Urinary bladder (tissue), 3 donors: Measurements from ENCODE around the gene SYTL3.

- PRO-cap, result no peak
- RAMPAGE, long total RNA, result no peak
These were observed 994 bp upstream of the TULP4 start for GRCh38 chr6:158311170-158311771.

DNA sequence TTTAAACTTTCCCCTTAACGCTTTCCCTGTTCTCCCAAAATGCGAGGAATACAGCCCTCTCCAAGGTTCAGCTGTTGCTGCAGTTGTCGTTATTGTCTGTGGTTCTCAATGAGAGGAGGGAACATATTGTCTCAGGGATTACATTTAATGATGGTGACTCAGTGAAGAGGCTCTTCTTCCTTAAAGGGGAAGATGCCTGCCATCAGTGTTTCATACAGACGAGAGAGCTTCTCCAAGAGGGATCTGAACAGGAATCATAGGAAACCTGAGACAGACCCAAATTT lies 59.9 kb upstream of the TMEM181 start:
- PRO-cap, result unidirectional peak, plus-strand start at position 213 of the sequence
- RAMPAGE, long total RNA, result no peak

DNA sequence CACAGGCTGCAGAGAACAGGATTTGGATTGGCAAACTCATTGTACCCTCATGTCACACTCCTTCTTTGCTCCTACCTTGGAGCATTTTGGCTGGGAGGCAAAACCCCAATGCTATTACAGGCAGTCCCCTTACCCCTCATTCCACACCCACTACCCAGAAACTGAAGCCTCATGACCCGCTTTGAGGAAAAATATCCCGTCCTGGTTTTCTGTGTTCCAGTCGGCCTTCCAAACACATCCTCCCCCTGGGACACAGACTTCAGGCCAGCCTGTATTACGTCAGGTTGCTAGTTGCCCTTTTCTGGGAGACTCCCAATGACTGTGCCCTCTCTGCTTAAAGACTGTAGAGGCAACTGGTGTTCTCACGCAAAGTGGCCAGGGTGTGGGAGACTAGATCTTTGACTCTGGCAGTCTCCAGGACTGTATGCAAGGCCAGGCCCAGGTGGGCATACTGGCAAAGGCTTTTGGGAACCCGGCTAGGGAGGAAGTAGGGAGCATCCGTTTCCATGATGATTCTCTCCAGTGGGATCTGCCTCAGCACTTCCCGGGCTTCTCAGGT lies 35.1 kb downstream of the DYNLT1 start:
- PRO-cap, result no peak
- RAMPAGE, long total RNA, result no peak

GRCh38 chr6:158632057-158632988 lies 12.2 kb downstream of the DYNLT1 start:
- PRO-cap, result unidirectional peak, minus-strand start at chr6:158632377
- RAMPAGE, long total RNA, result no peak

- PRO-cap, result no peak
- RAMPAGE, long total RNA, result no peak
These were observed 9.0 kb downstream of the DYNLT1 start for GRCh38 chr6:158635319-158636158.

DNA sequence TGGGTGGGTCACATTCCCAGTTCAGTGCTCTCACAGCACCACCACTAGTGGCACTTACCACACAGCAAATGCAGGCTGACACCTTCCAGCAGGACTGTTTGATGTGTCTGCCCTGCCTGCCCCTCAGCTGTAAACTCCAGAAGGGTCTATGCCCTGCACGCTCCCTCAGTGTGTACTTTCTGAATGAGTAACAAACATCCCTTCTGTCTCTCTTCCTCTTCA lies 4.0 kb downstream of the DYNLT1 start:
- PRO-cap, result no peak
- RAMPAGE, long total RNA, result no peak

DNA sequence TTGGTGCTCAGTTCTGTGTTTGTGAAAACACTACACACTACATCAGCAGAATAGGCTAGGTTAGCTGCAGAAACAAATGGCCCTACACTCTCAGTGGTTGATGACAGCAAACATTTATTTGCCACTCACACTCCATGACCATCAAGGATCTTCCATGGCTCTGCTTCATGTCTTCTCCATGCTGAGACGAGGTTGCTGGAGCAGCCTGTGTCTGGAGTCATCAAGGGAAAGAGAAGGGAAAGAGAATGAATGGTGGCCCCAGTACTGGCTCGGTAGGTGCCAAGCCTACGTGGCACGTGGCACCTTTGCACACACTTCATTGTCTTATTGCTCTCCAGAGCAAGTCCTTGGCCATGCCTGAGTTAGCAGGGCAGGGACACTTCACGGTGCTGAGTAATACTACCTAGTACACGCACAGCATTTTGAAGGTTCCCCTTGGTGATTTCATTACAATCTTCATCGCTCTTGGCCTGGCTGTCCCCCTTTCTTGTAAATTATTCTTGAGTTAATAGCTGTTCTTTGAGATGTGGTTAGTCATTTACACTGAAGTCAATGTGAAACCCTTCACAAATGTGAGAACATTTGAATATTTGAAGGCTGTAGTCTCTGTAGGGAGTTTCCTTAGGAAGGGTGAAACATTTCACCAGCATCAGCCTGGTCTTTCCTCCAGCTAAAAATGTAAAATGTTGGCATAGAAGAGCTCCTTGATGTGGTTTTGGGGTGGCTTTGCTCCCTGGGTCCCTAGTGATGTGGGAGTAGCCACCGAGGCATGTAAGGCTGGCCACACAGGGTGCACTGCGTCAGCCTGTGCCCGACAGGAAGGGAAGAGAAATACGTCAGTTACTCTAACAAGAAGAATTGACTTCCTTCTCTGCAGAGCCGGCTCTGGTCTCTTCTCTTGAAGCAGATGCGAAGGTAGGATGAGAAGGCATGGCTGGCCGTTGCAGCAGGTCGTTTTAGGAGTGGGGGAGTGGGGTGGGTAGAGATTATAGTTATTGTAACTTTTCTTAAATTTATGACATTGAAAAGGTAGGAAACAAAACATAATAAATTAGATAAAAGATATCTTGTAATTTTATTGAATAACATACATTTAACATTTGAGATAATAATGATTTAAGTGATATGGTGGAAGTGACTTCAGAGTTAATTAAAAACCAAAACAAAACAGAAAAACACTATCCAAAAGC lies at the start of gene SYTL3:
SYTL3 (plus strand) TSS at position 891 of the 1,190 bp plus-strand sequence.
- PRO-cap, result bidirectional peak, plus-strand start at position 861 of the sequence, minus-strand start at position 743 of the sequence
- RAMPAGE, long total RNA, result no peak

GRCh38 chr6:158706956-158707606 lies 57.2 kb downstream of the SYTL3 start:
- PRO-cap, result bidirectional peak, plus-strand start at chr6:158707460, minus-strand start at chr6:158707323
- RAMPAGE, long total RNA, result no peak

GRCh38 chr6:158707847-158708905 lies 58.3 kb downstream of the SYTL3 start:
- PRO-cap, result bidirectional peak, plus-strand start at chr6:158708430, minus-strand start at chr6:158708301
- RAMPAGE, long total RNA, result no peak

DNA sequence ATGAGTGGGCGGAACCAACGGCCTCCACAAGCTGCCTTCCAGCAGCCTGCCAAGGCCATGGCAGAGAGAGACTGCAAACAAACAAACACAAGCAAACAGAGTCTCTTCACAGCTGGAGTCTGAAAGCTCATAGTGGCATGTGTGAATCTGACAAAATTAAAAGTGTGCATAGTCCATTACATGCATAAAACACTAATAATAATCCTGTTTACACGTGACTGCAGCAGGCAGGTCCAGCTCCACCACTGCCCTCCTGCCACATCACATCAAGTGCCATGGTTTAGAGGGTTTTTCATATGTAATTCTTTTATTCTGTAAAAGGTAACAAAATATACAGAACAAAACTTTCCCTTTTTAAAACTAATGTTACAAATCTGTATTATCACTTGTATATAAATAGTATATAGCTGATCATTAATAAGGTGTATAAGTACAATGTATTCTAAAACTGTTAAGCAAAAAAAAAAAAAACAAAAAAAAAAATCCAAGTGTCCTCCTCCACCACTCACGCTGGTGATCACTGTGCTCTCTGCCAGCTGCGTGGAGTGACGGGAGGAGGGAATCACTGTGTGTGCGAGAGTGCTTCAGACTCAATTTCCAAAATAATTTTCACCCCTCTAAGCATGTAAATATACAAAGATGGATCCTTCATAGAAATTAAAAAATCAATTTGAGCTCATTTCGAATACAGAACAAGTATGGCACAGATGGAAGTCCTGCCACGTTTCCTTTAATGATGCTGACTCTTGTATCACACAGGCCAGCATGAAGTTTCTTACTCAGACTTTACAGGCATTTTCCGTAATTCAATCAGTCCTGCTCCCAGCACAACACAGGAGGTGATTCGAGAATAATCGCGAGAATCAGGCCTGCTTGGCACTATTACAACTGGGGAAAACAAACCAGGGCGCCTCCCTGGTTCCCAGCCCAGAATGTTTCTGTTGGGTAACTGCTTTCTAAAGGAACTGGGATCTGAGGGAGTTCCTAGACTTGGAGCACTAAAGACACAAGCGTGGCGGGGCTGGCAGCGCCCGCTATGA lies 53.0 kb downstream of the EZR start:
- PRO-cap, result no peak
- RAMPAGE, long total RNA, result no peak

DNA sequence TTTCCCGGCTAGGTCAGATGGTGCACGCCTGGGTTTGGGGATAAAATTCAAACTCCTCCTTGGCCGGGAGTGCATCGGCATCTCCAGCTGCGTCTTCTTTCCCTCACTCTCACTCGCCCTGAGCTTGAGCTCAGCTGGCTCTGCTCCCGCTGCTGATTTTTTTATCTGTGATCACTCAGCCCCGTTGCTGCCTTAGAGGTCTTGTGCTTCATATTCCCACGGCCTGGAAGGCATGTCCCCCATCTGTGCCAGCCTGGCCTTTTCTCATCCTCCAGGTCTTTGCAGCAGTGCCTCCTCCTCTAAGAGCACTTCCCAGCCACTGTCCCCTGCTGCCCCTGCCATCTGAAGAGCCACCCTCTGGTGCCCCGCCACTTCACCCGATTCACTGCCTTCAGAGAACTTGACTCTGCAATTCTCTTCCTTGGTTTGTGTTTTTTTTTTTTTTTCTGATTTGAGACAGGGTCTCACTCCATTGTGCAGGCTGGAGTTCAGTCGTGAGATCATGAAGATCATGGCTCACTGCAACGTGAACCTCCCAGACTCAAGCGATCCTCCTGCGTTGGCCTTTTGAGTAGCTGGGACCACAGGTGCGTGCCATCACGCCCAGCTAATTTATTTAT lies 7.0 kb upstream of the EZR start:
- PRO-cap, result unidirectional peak, minus-strand start at position 100 of the sequence
- RAMPAGE, long total RNA, result no peak

DNA sequence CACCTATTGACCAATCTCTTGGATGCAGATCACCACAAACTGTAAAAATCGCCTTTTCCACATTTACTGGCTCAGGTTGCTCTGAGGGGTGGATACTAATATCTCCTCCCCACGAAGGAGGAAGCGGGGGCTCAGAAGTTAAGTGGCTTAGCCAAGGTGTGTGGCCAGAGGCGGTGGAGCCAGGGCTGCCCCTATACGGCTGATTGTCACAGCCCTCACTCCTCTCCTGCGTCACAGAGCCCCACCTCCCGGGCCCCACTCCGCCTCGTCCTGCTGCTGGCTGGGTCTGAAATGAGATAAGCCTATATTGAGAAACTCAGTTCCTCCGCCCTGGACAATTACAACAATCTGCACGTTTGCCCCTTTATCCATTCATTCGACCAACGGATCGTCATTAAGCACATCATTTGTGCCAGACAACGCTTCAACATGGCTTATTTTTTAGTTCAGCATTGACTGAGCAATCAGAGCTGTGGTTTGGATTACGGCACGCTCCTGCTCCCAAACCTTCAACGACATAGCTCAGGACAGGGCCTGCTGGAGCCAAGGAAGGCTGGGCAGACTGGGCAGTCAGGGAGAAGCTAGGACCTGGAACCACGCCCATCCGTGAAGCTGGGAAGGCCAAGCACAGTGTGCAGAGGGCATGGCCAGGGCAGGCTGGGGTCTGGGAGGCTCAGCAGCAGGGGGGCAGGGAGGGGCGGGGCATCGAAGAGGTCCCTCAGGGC lies 16.5 kb upstream of the EZR start:
- PRO-cap, result bidirectional peak, plus-strand start at position 319 of the sequence, minus-strand start at position 267 of the sequence
- RAMPAGE, long total RNA, result no peak

DNA sequence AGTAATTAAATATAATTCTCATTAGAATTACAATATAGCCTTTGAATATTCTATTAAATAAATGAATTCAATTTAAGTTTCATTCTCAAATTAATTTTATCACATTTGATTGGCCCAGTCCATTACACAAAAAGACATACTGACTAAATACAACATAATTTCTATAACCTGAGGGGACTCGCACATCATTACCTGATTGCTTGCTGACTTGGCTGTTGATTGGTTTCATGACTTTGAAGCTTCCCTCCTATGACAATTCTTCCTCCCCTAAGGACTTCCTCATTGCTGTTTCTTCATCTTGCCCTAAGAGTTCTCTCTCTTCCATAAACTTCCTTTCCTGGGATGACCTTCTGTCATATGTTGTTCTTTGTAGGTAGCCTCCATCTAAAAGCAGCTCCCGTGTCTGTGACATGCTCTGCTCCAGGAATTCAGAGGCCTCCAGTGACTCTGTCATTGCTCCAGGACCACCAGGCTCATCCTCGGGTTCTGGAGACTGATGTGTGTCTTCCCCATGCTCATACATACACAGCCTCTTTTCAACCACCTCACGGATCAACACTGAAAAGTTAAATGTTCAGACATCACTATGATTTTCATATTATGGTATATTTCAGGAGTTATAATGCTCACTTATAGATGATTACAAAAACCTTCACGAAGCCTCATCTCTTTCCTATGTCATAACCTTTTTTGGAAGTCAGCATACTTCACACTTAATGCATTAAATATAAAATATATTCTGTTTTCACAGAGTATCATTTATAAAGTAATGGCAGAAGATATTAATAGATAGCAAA lies 22.5 kb downstream of the RSPH3 start:
- PRO-cap, result no peak
- RAMPAGE, long total RNA, result no peak

DNA sequence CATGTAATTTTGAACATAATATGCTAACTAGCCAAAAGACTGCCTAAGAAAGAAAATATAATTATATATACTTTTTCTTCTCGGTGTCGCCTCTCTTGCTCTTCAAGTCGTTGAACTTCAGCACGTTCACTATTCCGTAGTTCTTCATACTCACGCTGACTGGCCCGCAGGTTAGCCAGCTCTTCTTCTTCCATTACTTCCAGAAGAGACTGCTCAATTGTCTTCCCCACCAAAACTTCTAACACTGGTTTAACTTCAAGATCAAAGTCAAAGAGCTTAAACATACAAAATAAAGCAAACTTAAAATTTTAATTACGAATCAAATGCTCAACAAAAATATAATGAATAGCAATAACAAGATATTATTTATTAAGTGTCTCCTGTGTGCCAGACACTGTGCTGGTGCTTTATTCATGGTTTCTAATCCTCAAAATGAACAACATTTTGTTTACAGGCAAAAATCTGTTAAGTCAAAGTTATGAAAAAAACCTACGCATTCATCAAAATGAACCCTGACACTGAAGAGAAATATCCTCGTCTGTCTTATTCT lies 17.5 kb downstream of the RSPH3 start:
- PRO-cap, result no peak
- RAMPAGE, long total RNA, result no peak

DNA sequence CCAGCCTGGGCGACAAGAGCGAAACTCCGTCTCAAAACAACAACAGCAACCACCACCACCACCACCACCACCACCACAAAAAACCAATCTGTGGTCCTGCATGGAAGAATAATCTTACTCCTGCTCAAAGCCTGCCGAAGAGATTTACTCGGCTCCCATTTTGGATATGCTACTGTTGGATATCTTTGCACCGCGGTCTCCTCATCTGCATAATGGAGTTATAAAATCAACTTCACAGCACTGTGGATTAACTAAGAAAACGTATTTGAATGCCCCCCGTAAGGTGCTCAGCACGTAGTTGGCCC lies 1.2 kb downstream of the RSPH3 start:
- PRO-cap, result no peak
- RAMPAGE, long total RNA, result no peak

- PRO-cap, result no peak
- RAMPAGE, long total RNA, result no peak
These were observed 8.2 kb downstream of the TAGAP start for GRCh38 chr6:159036420-159037215.

DNA sequence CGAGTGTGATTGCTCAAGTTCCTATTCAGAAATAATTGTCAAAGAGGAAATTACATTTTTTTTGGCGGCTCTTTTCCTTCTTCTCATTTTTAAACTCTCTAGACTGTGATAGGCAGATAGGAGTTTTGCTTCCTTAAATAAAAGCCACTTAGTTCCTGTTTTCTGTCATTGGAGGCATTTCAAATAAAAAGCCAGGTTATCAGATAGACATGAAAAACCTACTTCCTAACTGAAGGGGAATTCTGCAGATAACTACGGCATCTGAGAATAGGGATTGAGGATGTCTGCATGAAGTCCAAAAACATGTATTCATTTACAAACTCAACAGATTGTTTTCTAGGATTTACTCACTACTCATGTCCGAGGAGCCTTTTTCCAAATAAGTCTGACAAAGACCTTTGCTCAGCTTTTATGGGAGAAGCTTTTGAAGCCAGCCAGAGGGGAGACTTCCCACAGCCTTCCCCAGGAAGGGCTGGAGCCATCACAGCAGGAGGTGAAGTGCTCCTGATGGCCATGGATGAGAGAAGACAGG lies 11.4 kb upstream of the TAGAP start:
- PRO-cap, result no peak
- RAMPAGE, long total RNA, result no peak

DNA sequence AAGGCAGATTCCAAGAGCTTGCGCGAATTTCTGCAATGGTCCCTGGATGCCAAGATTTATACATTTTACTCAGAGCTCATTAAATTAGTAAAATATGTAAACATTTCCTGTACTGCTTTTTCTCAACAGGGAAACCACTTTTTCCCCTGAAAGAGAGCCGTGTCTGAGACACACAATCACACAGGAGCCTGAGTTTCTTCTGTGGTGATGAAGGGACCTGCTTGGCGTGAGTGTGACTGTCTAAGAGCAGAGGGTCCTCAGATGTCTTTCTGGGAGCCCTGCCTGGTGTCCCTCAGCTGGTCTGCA lies 12.1 kb upstream of the TAGAP start:
- PRO-cap, result no peak
- RAMPAGE, long total RNA, result no peak

GRCh38 chr6:159126508-159127022 lies 42.6 kb upstream of the FNDC1 start:
- PRO-cap, result no peak
- RAMPAGE, long total RNA, result no peak

DNA sequence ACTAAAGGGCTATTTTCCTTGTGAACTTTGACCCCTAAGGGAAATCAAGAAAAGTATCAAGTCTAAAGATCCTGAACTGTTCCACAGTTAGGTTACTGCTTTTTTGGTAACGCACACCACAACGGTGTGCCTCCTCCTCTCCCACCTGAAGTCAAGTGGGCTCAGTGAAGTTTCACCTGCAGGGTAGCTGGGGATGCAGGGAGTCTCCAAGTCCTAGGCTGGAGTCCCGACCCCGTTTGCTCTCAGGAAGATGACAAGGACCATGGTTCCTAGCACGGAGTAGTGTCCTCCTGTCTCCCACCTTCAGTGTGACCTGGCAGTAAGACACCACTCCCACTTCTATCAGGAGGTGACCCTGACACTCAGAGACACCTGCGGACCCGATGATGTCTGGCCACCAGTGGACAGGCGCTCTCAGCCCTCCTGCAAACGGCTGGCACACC lies 1.2 kb downstream of the SOD2 start:
- PRO-cap, result unidirectional peak, minus-strand start at position 310 of the sequence
- RAMPAGE, long total RNA, result no peak